Rectum (tissue), 1 donor: ENCODE results near the gene PTGES2.

DNA sequence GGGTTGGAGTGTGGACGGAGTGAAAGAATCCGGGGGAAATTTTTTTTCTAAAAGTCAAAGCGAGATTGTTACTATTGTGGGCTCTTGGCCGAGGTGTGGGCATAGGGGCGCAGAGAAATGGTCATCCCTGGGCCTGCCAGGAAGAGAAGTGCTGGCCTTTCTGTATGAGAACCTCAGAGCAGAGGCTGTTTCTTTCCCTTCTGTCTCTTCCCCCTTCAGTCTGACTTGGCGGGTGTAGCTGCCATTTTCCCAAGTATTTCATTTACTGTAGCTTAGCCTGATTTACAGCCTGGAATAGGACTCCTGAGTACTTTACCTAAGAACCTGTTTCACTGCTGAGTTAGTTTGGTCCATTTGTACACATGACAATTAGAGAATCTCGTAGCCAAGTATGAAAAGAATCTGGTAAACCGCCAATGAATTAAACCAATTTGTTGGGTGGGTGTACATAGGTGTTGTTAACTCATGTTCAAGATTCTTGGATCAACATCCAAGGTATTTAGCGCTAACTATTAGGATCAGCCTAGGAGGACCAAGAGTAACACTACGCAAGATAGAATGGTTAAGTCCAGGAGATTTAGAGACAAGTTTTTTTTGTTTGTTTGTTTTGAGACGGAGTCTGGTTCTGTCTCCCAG is 1.2 kb downstream of the SLC25A25 start:
- PRO-cap, result unidirectional peak, minus-strand start at position 222 of the sequence

GRCh38 chr9:128094061-128095213 is 26.4 kb downstream of the SLC25A25 start:
- PRO-cap, result unidirectional peak, minus-strand start at chr9:128094234; bidirectional peak, plus-strand start at chr9:128094632, minus-strand start at chr9:128094482

DNA sequence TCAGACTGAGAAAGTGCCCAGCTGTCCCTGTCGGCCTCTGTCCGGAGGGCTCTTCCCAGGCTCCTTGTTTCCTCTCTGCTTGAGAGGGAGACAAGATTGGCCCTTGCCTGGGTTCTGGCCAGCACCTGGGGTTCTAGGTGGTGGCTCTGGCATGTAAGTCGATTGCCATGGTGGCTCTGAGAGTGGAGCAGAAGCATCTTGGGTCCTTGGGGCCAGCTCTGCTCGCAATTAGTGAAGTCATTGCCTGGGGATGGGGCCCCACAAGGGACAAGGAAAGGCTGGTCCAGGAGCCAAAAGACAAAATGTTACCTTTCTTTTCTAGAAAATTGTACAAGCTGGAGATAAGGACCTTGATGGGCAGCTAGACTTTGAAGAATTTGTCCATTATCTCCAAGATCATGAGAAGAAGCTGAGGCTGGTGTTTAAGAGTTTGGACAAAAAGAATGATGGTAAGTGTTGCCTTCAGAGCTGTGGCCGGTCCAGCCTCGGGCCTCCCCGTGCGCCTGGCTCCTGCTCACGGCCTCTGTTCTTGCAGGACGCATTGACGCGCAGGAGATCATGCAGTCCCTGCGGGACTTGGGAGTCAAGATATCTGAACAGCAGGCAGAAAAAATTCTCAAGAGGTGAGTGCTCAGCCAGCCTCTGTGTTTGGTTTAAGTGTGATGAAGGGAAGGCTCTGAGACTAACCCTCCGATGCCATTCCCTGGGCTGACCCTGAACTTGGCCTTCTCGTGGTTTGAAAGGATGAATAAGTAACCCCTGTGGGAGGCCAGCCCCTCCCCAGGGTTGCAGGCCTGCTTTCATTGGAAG is 26.6 kb downstream of the PTGES2 start:
- PRO-cap, result no peak

- PRO-cap, result bidirectional peak, plus-strand start at chr9:128127808, minus-strand start at chr9:128127726
Measured at GRCh38 chr9:128127154-128127841, at the start of gene PTGES2. PTGES2 (minus strand) TSS chr9:128127729.

DNA sequence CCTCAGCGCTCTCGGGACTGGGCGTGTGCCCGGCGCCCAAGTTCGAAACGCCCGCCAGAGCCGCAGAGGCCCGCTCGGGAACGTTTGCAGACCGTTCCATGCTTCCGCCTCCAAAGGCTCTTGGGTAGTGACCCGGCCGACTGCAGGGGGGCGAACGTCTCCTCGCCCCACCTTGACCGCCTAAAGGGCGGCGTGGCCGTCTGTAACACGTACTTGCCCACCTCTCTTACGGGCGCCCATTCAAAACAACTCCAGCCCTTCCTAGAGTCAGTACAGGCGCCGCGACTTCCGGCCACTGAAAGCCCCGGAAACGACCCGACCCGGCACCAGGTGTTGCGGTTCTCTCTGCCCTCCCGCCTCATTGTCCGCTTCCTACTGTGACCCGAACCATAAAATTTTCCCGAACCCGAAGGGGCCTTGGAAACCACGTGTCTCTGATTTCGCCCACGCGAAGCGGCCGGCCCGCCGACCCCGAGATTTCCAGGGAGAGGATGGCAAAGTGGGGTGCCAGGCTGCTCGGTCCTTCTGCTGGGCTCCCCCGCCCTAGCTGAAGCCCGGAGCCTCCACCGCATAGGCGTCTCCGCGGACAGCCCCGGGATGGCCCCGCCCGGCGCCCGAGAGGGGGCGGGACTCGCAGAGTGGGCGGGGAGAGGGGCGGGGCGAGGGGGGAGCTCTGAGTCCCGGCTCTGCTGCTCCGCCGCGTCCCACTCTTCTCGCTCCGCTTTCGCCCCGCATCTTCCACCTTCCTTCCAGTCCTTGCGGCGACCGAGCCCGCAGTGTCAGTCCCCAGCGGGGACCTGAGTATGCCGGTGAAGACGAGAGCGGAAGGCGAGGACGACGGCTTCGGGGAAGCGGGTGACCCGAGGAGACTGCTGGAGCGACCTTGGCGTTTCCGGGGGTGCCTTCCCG is 567 bp upstream of the PTGES2 start:
- PRO-cap, result bidirectional peak, plus-strand start at position 676 of the sequence, minus-strand start at position 549 of the sequence

DNA sequence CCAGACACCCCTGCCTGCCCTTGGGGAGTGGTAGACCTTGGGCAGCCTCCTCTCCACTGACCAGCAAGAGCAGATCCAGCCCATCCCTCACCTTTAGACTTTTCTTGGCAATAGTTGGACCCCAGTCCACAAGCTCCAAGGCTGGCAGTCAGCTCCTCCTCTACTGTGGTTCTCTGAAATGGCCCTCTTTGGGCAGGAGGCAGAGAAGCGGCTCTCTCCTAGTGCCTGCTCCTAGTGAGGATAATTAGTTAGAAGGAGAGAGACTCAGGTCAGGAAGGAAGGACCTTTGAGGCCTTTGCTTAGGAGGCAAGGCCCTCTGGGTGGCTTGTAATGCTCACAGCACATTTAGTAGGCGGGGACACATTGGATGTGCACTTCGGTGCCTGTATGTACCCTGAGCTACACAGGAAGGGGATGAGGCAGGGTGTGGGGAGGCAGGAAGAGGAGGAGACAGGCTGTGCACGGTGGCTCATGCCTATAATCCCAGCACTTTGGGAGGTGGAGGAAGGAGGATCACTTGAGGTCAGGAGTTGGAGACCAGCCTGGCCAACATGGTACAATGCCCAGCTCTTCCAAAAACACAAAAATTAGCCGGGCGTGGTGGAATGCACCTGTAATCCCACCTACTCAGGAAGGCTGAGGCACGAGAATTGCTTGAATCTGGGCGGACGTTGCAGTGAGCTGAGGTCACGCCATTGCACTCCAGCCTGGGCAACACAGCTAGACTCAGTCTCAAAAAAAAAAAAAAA is 7.2 kb upstream of the LCN2 start:
- PRO-cap, result no peak

- PRO-cap, result no peak
Measured at GRCh38 chr9:128310083-128311341, 11.7 kb downstream of the TRUB2 start.

DNA sequence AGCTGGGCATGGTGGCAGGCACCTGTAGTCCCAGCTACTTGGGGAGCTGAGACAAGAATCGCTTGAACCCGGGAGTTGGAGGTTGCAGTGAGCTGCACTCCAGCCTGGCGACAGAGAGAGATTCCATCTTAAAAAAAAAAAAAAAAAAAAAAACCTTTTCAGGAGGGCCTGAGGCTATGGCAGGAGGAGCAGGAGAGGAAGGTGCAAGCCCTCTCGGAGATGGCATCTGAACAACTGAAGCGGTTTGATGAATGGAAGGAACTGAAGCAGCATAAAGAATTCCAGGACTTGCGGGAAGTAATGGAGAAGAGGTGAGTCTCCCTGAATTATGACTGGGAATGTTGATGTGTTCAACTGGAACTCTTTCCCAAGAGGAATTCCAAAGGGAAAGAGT is 18.0 kb downstream of the GLE1 start:
- PRO-cap, result no peak

- PRO-cap, result no peak
Measured at GRCh38 chr9:128558335-128558898, 6.0 kb downstream of the SPTAN1 start.

- PRO-cap, result bidirectional peak, plus-strand start at chr9:128684567, minus-strand start at chr9:128684431; bidirectional peak, plus-strand start at chr9:128684802, minus-strand start at chr9:128684760; bidirectional peak, plus-strand start at chr9:128685079, minus-strand start at chr9:128684978
Measured at GRCh38 chr9:128684154-128685481, 4.4 kb upstream of the SET start.

- PRO-cap, result bidirectional peak, plus-strand start at chr9:128689442, minus-strand start at chr9:128689484; bidirectional peak, plus-strand start at chr9:128689974, minus-strand start at chr9:128689722
Measured at GRCh38 chr9:128689338-128690152, 523 bp downstream of the SET start.

- PRO-cap, result unidirectional peak, minus-strand start at chr9:128690426; unidirectional peak, minus-strand start at chr9:128690671
Measured at GRCh38 chr9:128690153-128690815, 1.3 kb downstream of the SET start.

DNA sequence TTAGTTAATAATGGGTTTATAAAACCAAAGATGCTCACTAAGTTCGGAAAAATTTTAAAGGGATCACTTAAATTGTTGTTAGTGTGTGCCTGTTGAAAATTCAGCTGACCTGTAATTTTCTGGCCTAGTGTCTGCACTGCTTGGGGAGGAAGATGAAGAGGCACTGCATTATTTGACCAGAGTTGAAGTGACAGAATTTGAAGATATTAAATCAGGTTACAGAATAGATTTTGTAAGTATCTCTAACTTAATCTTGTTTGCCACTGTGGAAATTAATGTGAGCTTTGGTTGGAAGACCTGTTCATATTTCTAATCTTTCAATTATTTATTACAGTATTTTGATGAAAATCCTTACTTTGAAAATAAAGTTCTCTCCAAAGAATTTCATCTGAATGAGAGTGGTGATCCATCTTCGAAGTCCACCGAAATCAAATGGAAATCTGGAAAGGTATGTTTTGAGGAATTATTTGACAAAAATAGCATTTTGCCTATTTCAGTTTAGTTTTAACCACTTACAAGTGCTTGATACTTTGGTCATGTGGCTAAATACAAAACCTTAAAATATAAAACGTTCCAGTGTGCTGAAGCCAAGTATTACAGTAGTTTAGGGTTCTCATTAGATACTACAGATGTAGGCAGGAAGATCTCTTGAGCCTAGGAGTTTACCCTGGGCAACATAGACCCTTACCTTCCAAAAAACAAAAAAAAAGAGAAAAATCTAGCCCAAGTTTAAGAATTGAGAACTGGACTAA is 3.7 kb downstream of the SET start:
- PRO-cap, result no peak

DNA sequence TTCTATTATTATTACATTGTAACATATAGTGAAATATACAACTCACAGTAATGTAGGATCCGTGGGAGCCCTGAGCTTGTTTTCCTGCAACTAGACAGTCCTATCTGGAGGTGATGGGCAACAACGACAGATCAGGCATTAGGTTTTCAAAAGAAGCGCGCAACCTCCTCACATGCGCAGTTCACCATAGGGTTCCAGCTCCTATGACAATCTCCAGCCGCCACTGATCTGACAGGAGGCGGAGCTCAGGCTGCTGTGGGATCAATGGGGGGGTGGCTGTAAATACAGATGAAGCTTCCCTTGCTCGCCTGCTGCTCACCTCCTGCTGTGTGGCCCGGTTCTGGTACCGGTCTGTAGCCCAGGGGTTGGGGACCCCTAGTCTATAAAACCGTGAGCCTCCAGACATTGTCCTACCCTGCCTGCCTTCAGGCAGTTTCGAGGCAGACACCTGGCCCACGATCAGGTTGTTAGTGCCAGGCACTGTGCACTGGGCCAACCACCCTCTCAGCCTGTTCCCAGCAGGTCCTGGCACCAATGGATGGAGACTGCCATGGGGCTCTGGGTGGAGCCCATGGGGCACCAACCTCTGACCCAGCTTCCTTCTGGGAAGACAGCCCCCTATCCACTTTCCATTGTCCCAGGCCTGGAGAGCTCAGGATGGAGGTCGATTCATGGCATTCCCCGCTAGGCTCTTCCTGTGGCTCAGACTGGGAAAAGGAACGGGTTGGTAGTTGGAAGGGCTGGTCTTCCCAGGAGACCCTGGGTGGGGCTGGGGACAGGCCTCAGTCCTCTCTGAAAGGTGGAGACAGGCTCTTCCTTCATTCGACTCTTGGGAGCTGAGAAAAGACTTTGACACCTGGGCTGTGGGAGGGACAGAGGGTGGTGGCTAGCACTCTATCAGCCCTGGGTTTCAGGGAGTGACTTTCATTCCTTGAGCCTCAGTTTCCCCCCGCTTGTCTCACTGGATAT is 1.7 kb downstream of the ENDOG start:
- PRO-cap, result unidirectional peak, minus-strand start at position 830 of the sequence

DNA sequence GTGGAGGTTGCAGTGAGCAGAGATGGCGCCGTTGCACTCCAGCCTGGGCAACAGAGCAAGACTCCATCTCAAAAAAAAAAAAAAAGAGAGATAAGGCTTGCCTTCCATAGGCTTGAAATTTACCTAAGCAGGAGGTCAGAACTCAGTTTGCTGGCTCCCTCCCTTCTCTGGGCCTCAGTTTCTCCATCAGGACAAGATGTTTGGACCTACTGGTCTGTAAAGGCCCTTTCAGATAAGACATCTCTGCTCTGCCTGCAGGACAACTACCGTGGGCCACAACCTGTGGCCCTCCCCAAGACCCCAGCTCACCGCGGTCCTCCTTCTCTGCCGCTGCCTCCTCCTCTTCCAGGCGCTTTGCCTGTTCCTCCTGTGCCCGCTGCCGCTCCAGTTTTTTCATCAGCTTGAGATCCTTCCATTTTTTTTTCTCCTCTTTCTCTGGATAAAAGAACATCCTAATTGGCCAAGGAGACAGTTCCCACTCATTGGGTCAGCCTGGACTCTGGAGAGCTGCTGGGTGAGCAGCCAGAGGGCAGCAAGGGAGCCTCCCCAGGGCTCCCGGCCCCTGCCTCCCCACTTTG is 1.1 kb downstream of the SPOUT1 start:
- PRO-cap, result no peak

GRCh38 chr9:128892119-128893147 is 10.5 kb downstream of the LRRC8A start:
- PRO-cap, result bidirectional peak, plus-strand start at chr9:128892691, minus-strand start at chr9:128892524

DNA sequence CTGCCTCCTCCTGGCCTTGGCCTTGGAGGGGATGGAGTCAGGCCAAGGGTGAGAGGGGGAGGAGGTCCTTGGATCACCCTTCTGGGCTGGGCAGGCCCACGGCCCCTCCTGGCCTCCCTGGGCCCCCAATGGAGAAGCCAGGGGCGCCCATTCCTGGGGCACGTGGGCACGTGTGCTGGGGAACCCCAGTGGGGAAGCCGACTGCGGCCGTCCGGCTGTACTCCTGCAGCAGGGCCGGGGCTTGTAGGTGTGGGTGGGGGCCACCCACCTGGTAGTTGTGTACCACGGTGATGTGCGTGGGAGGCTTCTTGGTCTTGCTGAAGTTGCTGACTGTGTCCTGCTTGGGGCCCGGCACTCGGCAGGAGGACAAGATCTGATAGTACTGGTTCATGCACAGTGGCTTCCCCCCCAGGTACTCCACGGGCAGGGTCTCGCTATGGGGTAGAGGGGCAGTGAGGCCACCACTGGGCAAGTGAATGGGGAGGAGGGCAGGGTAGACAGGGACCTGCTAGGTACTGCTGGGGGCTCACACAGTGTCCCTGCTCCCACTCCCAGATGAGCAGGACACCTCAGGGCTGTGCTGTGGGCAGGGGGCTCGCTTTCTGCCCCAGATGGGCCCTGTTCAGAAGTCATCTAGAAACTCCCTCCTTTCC is 8.3 kb downstream of the CRAT start:
- PRO-cap, result no peak

DNA sequence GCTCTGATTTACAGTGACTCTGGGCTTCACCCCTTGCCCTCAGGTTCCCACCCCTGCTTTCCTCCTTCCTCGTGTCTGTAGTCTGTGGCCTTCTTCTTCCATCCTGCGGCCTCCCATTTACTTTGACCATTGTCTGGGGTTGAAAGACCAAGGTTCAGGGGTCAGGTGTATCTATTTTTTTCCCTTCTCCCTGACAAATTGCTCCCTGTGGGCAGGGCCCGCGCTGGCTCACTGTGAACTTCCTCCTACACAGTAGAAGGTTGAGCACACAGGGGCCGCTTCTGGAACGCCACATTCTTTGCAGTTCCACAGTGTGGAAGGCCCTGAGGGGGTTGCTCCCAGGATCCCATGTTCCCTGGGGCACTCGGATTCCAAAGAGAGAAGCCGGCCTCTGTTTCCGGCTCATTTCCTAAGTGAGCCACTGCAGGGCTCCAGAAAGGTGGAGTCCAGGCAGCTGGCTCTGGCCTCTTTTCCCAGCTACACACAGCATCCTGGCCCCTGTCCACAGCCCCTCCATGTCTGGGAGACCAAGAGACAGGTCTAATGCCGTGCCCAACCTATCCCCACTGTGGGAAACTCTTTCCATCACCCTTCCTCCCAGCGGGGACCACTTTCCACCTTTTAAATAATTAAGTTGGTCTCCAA is 140.3 kb upstream of the IER5L start:
- PRO-cap, result no peak

DNA sequence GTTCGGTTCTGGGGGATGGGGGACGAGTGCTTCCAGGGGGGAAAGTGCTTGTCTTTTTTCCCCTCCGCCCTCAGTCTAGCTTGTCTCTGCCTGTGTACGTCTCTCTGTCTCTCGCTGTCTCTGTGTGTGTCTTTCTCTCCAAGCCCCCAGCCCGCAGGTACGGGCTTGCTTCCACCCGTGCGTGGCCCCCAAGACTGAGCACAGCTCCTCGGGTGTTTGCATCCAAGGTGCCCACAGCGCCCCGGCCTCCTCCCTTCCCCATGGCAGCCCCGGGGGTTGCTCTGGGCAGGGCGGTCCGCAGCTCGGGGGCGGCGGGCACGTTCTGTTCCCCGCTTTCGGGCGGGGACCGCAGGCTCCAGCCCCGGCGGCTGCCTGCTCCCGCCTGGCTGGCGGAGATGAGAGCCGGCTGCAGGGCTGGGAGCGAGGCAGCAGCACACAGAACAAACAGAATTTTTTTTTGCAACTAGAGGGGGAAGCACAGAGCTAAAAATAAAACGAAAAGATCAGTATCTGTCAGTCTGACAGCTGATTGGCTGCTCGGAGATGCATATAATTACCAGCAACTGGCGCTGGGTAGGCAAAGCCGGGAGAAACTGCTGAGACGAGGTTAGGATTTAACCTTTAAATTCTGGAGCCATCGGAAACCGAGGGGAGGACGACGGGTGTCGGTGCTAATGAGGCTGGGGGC is 142.5 kb upstream of the IER5L start:
- PRO-cap, result bidirectional peak, plus-strand start at position 576 of the sequence, minus-strand start at position 388 of the sequence

- PRO-cap, result bidirectional peak, plus-strand start at chr9:129339356, minus-strand start at chr9:129339311
Measured at GRCh38 chr9:129339157-129339672, 161.2 kb upstream of the IER5L start.